ENCODE measurements around the genes RNF138 and ZNF24.

DNA sequence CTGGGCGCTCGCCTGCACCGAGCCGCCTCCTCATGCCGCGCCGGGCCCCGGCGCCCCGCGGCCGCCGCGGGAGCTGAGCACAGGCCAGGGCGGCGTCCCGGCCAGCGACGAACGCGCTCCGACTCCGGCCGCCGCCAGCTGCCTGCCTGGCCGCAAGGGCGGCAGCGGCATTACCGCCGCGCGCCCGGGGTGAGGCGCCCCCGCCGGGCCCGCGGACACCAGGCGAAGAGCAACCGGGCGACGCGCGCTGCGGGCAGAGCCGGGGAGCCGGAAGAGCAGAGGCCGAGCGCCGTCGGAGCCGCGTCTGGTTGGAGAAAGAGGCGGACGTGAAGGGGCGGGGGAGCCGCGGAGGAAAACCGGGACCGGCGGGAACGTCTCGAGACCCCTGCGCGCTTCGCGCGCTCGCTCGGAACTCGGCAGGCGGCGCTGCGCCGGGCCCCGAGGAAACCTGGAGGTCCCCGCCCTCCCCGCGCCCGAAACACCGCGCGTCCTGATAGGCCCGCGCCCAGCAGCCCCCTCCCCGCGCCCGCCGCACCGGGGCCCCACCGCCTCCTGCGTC is 752 bp upstream of the B4GALT6 start:
- PRO-cap, 3 experiments: peak in 3 of 3 experiments; most common plus-strand start position 256 of the sequence (in 2); most common minus-strand start position 404 of the sequence (in 2)
- RAMPAGE, long total RNA, 4 experiments: no peak in any of the 4 experiments
- RRBS: 1% methylated on average over 65 of the region's 92 CpGs

GRCh38 chr18:32091536-32092587 is at the start of gene RNF138:
TSS of gene RNF138 (plus strand) at chr18:32091874.
- PRO-cap, 3 experiments: peak in 3 of 3 experiments; most common plus-strand start chr18:32091965 (in 2); most common minus-strand start chr18:32092132 (in 3)
- RAMPAGE, long total RNA, 4 experiments: start-site peak on the plus strand in 1 of 4 experiments, at chr18:32091871-32091979 at its widest, 10 reads per replicate
- RRBS: 1% methylated on average over 38 of the region's 96 CpGs

- PRO-cap, 3 experiments: no peak in any of the 3 experiments
- RAMPAGE, long total RNA, 4 experiments: no peak in any of the 4 experiments
- RRBS: no CpG with 5 or more reads among the region's 2 CpGs
These were observed 18.2 kb downstream of the MEP1B start for GRCh38 chr18:32208076-32208425.

DNA sequence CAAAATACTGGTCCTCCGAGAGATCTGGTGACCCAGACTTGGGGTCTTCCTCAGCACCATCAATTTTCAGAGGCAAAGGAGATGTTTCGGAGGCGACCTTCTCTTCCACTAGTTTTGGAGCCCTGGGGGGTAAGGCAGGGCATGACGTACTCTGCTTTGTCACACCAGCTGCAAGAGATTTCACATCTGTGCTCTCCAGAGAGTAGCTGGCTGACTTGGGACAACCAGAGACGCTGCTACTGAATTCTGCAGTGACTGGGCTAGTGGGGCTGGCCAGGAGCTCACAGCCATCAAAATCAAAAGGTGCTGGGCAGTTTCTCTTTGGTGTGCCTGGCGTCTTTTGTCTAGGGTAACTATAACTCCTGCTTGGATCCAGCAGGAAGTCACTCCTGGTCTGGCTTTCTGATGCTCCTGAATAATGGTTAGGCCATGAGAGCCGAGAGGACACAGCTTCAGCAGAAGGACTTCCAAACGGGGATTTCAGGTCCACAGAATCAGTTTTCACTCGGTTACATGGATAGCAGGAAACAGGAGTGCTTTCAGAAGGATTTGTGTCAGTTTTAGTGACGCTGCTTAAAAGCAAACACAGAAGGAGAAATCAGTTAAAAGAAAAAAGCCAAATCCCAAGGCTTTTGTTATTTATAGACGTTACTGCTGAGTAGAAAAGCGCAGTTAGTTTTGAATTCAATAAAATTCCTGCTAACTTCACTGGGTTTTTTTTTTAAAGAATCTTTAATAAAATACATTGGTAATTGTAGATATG is 78.5 kb downstream of the MEP1B start:
- PRO-cap, 3 experiments: no peak in any of the 3 experiments
- RAMPAGE, long total RNA, 4 experiments: no peak in any of the 4 experiments
- RRBS: no CpG with 5 or more reads among the region's 12 CpGs

GRCh38 chr18:32360705-32361361 is 109.8 kb downstream of the GAREM1 start:
- PRO-cap, 3 experiments: no peak in any of the 3 experiments
- RAMPAGE, long total RNA, 4 experiments: no peak in any of the 4 experiments
- RRBS: no CpG with 5 or more reads among the region's 4 CpGs

DNA sequence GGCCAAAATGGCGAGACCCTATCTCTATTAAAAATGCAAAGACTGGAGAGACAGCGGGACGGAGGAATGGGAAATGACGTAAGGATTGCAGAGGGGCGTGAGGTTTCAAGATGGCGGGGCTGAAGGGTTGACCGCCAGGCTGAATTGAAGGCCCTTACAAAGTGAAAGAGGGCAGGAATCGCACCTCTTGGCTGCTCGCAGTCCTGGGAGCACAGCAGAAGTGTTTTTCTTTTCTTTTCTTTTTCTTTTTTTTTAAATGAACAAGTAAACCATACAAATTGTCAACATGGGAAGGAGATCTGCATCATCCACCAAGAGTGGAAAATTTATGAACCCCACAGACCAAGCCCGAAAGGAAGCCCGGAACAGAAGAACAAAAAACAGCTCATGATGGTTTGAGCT is 40.9 kb upstream of the GAREM1 start:
- PRO-cap, 3 experiments: no peak in any of the 3 experiments
- RAMPAGE, long total RNA, 4 experiments: no peak in any of the 4 experiments
- RRBS: no CpG with 5 or more reads among the region's 11 CpGs

GRCh38 chr18:32737702-32738109 is 35.1 kb downstream of the KLHL14 start:
- PRO-cap, 3 experiments: no peak in any of the 3 experiments
- RAMPAGE, long total RNA, 4 experiments: no peak in any of the 4 experiments
- RRBS: no CpG with 5 or more reads among the region's 3 CpGs

GRCh38 chr18:34660147-34660912 is 49.8 kb upstream of the DTNA start:
- PRO-cap, 3 experiments: no peak in any of the 3 experiments
- RAMPAGE, long total RNA, 4 experiments: no peak in any of the 4 experiments
- RRBS: no CpG with 5 or more reads among the region's 4 CpGs

DNA sequence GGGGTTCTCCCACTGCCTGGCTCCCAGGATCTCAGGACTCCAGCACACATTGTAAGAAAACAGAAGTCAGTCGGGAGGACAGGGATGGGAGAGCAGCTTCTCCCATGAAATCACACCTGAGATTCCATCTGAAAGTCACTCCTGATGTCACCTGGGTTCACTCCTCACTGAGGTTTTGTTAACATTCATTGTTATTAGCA is 64.1 kb downstream of the DTNA start:
- PRO-cap, 3 experiments: no peak in any of the 3 experiments
- RAMPAGE, long total RNA, 4 experiments: no peak in any of the 4 experiments
- RRBS: no CpG with 5 or more reads among the region's 1 CpG

GRCh38 chr18:34803908-34804569 is 93.9 kb downstream of the DTNA start:
- PRO-cap, 3 experiments: no peak in any of the 3 experiments
- RAMPAGE, long total RNA, 4 experiments: no peak in any of the 4 experiments
- RRBS: no CpG with 5 or more reads among the region's 7 CpGs

- PRO-cap, 3 experiments: no peak in any of the 3 experiments
- RAMPAGE, long total RNA, 4 experiments: no peak in any of the 4 experiments
- RRBS: no CpG with 5 or more reads among the region's 4 CpGs
These were observed 112.0 kb downstream of the DTNA start for GRCh38 chr18:34822031-34822609.

DNA sequence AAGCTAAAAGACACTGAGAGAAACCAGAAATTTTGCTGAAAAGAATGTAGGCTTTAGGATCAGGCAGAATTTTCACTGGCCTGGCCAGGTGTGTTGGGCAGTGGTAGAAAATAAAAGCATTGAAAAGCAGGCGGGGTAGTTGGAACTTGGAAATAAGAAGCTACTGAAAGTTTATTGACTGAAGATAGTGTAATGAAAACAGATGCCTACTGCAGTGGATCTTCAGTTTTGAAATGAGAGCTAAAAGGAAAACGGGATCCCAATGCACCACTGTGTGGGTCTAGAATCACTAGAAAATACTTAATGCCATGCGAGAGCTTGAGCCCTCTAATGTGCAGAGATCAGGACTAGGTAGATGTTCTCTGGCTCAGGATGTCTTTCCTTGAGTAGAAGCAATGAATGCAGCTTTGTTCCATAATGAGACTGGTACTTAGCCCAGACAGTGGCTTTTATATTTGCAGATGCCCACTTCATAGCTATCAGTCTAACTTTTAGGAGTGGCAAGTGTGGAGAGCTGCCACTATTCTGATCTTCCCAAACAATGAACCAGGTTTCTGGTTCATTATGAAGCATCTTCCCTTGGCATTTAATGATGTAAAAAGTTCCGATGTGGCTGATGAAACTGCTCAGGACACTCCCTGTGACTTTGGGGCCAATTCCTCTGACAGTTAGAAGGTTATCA is 5.3 kb downstream of the MAPRE2 start:
- PRO-cap, 3 experiments: no peak in any of the 3 experiments
- RAMPAGE, long total RNA, 4 experiments: no peak in any of the 4 experiments
- RRBS: no CpG with 5 or more reads among the region's 4 CpGs

DNA sequence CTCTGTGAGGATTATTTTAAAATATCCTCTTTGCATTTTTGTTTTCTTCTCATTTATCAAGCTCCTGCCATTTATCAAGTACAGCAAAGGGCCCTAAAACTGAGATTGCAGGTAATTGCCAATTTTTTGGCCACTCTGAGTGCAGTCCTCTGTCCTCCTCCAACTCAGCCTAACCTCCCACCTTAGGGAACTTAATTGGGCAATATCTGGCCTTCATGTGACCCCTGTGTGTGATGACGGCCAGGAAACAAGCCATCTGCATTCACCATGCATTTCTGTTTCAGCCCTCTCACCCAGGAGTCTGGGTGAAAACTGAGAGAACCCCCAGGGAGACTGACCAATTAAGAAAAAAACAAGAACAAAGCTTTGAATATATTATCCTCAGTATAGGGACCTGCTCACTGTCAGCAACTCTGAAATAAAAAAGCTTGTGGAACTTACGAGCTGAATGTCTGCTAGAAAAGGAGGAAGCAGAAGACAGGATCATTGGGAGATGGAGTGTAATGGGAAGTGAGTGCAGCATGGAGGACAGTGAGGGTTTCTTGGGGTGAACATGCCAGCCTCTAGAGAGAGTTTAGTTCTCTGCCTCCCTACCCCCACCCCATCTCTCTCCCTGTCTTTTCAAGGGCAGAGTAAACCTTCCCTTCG is 9.5 kb downstream of the MAPRE2 start:
- PRO-cap, 3 experiments: peak in 1 of 3 experiments; most common plus-strand start position 296 of the sequence (in 1); most common minus-strand start position 171 of the sequence (in 1)
- RAMPAGE, long total RNA, 4 experiments: no peak in any of the 4 experiments
- RRBS: no CpG with 5 or more reads among the region's 3 CpGs

DNA sequence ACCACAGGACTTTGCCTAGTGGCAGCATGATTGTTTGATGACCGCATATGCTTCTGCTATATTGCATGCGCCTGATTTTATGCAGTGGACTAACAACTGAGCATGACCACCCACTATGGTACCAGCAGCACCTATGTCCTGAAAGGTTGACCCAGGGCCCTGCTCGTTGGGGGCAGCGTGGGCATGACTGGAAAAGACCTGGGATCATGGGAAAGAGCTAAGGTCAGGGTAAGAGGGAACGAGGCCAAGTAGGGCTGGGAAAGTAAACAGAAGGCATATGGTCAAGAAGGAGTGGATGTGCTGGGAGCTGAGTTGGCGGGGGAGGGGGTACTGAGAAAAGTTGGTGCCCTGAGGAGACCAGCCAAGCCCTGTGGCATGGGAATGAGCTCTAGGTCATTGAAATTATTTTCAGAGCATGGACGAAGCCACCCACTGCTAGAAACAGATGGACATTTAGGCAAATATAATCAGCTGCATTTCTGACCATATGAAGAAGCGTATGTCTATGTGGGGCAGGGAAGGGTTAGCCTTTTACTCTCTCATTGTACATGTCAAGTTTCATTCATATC is 18.9 kb downstream of the MAPRE2 start:
- PRO-cap, 3 experiments: no peak in any of the 3 experiments
- RAMPAGE, long total RNA, 4 experiments: no peak in any of the 4 experiments
- RRBS: no CpG with 5 or more reads among the region's 8 CpGs

DNA sequence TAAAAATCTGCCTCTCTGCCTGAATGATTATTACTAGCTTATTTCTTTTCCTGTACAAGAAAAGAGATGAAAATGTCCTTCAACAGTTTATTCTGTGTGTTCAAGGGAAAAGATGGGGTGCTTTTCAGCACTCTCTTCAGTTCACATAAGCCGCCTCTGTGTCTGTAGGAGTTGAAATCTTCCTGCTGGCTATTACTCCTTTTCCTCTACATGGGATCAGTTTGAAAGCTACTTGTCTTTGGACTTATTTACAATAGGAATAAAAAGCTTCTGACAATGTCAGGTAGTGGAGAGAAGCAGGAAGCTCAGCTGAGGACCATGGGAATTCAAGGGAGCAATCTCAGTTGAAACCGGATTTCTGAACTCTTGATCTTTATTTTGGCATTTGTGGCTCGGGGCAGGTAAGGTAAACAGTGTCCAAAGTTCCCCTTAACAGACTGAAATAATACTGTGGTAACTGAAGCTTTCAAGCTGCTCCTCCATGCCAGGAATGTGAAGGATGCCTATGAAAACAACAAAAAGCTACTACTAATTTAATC is 43.4 kb downstream of the MAPRE2 start:
- PRO-cap, 3 experiments: no peak in any of the 3 experiments
- RAMPAGE, long total RNA, 4 experiments: no peak in any of the 4 experiments
- RRBS: no CpG with 5 or more reads among the region's 3 CpGs

DNA sequence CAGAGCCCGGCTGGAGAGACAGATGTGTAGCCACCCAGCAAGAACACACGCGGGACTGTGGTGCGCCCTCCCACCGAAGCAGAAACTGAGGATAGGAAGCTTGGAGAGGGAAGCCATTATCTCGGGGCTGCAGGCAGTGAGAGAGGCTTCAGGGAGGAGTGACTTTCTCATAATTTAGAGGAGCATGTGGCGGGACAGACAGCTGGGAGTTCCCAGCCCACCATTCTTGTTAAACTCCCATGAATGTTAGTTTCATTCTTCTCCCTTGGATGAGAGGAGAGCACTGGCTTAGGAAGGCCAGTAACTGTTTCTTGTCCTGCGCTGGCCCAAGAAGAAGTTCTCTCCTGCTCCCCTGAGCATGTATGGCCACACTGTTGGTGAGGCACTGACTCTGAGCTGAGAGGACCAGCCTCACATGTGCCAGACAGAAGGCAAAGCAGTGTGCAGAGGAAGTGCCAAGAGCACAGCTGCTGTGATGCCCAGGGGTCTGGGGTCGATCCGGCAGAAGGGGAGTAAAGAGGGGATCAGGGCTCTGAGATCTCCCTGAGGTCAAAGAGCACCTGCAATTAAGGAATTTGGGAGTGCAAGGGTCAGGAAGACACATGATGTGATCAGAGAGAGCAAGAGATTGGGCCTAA is 96.6 kb downstream of the MAPRE2 start:
- PRO-cap, 3 experiments: no peak in any of the 3 experiments
- RAMPAGE, long total RNA, 4 experiments: no peak in any of the 4 experiments
- RRBS: no CpG with 5 or more reads among the region's 10 CpGs

DNA sequence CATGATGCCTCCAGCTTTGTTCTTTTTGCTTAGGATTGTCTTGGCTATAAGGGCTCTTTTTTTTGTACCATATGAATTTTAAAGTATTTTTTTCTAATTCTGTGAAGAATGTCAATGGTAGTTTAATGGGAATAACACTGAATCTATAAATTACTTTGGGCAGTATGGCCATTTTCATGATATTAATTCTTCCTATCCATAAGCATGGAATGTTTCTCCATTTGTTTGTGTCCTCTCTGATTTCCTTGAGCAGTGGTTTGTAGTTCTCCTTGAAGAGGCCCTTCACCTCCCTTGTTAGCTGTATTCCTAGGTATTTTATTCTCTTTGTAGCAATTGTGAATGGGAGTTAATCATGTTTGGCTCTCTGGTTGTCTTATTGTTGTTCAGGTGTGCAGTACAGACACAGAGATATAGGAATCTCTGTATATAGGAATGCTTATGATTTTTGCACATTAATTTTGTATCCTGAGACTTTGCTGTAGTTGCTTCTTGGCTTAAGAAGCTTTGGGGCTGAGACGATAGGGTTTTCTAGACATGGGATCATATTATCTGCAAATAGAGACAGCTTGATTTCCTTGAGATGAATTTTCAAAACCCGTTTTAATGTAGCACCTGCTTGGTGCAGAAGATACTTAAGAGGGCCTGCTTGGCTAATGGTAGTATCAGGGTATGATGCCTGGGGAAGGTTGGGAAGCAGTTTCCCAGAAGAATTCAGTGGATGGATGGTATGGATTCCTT is 20.6 kb downstream of the ZNF397 start:
- PRO-cap, 3 experiments: no peak in any of the 3 experiments
- RAMPAGE, long total RNA, 4 experiments: no peak in any of the 4 experiments
- RRBS: no CpG with 5 or more reads among the region's 2 CpGs

- PRO-cap, 3 experiments: peak in 3 of 3 experiments; most common plus-strand start chr18:35344564 (in 3); most common minus-strand start chr18:35344445 (in 3)
- RAMPAGE, long total RNA, 4 experiments: start-site peak on the minus strand in 3 of 4 experiments, at chr18:35344403-35344461 at its widest, 82 to 343 reads per replicate
- RRBS: under 1% methylated on average over 16 of the region's 40 CpGs
These were observed at the start of gene ZNF24 for GRCh38 chr18:35344262-35344910. TSS of gene ZNF24 (minus strand) at chr18:35344420.

DNA sequence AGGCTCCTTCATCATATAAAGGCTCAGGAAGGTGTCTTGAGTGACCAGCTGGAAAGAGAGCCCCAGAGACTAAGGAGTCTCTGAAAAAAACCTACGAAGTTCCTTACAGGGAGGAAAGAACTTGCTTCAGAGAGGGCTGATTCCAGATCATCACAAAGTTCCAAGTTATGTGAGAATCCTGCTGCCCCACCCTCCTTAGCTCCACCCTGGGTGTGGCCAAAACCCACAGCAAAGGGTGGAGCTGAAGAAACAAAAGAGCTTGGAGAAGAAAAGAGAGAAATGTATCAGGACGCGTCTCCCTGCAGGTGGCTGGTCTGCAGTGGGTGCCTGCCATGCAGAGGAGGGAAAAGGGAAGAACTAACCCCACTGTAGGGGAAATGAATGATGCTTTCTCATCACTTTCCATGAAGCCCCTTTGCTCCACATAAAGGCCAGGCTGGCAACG is 32.8 kb upstream of the ZNF396 start:
- PRO-cap, 3 experiments: no peak in any of the 3 experiments
- RAMPAGE, long total RNA, 4 experiments: no peak in any of the 4 experiments
- RRBS: no CpG with 5 or more reads among the region's 4 CpGs

DNA sequence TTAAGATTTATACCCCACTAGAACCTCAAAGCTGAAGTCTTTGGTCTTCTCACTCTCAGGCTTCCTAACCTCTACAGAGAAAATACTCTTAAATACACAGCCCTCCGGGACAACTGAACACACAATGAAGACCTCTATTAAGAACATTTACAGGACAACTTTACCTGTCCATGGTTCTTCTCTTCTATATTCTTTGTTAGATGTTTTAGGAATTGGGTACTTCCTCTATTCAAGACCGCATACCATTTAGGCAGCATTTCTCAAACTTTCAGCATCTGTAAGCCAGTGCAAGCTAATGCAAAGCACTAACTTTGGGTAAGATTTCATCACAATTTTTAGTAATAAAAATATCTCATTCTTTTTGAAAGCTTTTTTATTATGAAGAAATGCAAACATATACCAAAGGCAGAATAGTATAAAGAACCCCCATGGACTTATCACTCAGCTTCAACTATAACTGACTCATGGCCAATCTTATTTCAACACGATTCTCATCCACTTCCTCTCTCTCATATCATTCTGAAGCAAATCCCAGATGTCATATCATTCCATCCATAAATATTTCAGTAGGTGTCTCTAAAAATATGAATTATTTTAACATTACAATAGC is 33.0 kb downstream of the INO80C start:
- PRO-cap, 3 experiments: no peak in any of the 3 experiments
- RAMPAGE, long total RNA, 4 experiments: no peak in any of the 4 experiments
- RRBS: no CpG with 5 or more reads among the region's 3 CpGs

Data from adrenal gland (tissue), 7 donors.